Liver (tissue), 9 donors: ENCODE results near the gene C7orf50.

DNA sequence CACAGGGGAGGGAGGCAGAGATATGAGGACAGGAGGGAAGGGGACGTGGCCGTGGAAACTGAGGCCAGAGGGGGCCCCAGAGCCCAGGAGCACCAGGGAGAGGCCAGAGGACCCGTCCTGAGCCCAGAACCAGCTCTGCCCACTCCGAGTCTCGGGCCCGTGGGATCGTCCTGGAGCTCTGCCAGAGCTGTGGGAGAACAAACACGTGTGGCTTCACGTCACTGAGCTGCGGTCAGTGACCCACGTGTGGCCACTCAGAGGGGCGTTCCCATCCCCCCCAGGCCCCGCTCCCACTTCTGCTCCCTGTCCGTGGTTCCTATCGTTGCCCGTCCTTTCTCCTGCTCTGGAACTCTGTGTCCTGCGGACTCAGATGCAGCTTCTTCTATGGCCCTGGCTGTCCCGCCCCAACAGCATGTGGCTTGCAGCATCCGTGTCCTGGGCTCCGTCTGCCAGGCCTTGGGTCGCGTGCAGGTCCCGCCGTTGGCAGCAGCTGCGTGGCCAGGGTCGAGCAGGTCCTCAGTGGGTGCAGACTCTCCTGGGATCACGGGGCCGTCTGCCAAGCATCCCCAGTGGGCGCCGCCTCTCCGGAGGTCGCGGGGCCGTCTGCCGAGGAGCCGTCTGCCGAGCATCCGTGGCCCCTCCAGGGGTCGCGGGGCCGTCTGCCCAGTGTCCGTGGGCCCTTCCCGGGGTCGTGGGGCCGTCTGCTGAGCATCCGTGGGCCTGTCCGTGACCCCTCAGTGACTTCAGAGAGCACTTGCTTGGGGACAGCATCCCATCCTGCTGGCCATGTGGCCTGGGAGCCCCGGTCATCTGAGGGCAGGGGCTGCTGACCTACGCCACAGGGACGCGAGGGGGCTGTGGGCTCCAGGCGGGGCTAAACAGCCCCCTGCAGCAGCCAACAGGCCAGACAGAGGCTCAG is 31.2 kb downstream of the GET4 start:
- PRO-cap, 5 experiments, result peak in 3 of 5 experiments; most common plus-strand start position 427 of the sequence (in 1); most common minus-strand start position 131 of the sequence (in 2)
- RAMPAGE, long total RNA, 2 experiments, result no peak in any of the 2 experiments
- RRBS, result 71% methylated on average over 14 of the region's 52 CpGs

DNA sequence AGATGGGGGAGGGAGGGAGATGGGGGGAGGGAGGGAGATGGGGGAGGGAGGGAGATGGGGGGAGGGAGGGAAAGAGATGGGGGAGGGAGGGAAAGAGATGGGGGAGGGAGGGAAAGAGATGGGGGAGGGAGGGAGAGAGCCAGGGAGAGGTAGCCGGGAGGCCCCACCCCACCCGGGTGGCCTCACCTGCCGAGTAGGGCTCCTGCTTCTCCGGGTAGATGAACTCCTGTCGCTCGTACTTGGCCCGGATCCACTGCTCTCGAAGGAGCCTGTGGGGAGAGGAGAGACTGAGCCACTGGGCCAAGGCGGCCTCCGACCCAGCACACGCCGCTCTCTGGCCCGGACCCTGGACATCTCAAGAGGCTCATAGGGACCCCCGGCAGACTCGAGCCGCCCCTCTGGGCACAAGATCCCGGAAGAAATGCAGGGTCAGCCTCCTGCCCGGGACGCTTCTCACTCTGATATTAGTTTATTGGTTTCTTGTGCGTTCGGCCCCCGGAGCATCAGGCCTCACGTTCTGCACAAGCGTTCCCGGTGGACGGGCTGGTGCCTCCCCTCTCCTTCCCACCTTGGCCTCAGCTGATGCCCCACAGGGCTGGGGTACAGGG is 34.6 kb downstream of the ADAP1 start:
- PRO-cap, 5 experiments, result no peak in any of the 5 experiments
- RAMPAGE, long total RNA, 2 experiments, result no peak in any of the 2 experiments
- RRBS, result 84% methylated on average over 11 of the region's 26 CpGs

DNA sequence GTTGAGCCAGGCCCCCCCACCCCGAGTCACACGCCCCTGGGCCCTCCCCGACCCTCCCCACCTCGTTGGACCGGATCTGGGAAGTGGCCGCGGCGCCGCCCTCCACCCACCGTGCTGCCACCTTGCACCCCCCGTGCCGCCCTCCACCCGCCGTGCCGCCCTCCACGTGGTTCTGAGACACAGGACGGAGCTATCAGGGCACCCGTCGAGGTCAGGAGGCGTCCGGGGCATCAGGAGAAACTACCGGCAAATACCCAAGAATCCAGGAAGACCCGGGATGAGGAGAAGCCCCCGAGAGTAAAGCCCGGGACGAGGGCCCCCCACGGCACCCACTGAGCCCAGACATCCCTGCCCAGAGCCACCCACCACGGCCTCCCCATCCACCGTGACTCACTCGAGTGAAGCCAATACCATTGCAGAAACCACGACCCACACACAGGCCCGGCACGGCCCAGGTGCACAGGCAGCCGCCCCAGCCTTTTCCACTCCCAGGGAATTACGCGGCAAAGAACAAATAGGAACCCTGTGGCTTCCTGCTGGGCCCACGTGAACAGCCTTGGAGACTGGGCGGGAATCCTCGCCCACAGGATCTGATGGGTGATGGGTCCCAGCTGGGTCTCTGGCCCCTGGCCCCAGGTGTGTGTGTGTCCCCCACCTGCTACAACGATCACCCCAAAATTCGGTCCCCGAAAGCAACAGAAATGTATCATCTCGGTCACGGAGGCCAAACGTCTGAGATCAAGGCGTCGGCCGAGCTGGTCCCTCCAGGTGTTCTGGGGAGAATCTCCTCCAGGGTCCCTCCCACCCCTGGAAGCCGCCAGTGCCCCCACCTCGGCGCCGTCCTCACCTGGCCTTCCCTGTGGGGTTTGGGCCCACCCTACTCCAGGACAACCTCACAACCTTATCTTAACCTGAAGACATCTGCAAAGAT is 33.8 kb downstream of the ADAP1 start:
- PRO-cap, 5 experiments, result no peak in any of the 5 experiments
- RAMPAGE, long total RNA, 2 experiments, result no peak in any of the 2 experiments
- RRBS, result no CpG with 5 or more reads among the region's 52 CpGs

DNA sequence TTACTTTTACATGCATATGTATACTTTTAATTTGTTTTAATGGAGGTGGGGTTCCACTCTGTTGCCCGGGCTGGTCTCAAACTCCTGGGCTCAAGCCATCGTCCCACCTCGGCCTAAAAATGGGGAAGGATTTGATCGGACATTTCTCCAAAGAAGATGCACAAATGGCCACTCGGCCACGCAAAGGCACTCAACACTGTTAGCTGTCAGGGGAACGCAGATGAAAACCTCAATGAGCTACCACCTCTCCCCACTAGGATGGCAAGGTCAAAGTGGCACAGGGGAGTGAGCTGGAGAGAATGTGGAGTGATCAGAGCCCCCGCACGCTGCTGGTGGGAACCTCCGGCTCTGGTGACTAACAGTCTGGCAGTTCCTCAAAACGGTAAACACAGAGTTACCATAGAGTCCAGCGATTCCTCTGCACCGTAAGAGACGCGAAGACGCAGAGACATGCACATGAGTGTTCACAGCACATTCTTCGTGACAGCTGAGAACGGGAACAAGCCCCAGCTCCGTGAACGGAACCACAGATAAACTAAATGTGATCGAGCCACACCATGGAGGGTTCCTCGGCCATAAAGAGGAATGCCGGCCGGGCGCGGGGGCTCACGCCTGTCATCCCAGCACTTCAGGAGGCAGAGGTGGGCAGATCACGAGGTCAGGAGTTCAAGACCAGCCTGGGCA is 25.9 kb downstream of the ADAP1 start:
- PRO-cap, 5 experiments, result peak in 1 of 5 experiments; most common plus-strand start position 472 of the sequence (in 1); most common minus-strand start position 360 of the sequence (in 1)
- RAMPAGE, long total RNA, 2 experiments, result no peak in any of the 2 experiments
- RRBS, result no CpG with 5 or more reads among the region's 28 CpGs

GRCh38 chr7:957380-957851 is 2.9 kb upstream of the ADAP1 start:
- PRO-cap, 5 experiments, result no peak in any of the 5 experiments
- RAMPAGE, long total RNA, 2 experiments, result no peak in any of the 2 experiments
- RRBS, result 49% methylated on average over 2 of the region's 18 CpGs

DNA sequence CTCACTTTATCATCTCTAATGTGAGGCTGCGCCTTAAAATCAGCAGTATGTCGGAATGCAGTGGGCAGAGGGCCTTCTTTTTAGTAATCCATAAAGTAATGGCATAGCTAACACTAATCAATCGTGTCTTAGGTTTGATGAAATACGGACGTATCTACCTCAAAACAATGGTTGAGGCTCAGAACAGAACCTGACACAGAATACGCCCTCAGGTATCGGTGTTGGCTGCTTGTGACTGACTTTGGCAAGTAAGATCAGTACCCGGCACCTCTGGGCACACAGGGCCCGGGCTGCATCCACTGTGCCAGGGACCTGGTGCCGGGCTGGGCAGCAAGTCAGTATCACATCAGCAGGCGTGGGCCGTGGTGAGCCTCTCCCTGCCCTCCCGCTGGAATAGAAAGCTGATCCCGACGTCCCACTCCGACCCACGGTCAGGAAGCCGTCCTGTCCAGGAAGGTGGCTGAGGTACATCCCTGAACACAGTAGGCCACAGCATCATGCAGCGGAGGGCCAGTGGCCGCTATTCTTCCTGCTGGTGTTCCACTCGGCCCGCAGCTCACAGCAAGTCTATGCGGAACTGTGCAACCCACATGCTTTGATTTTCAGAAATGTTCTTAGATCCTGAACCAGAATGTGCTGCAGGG is 937 bp upstream of the GPR146 start:
- PRO-cap, 5 experiments, result peak in 1 of 5 experiments; most common plus-strand start position 404 of the sequence (in 1); most common minus-strand start position 301 of the sequence (in 1)
- RAMPAGE, long total RNA, 2 experiments, result no peak in any of the 2 experiments
- RRBS, result no CpG with 5 or more reads among the region's 23 CpGs

GRCh38 chr7:1053906-1054846 is 9.8 kb downstream of the GPR146 start:
- PRO-cap, 5 experiments, result no peak in any of the 5 experiments
- RAMPAGE, long total RNA, 2 experiments, result no peak in any of the 2 experiments
- RRBS, result no CpG with 5 or more reads among the region's 43 CpGs

GRCh38 chr7:1055544-1056610 is 11.5 kb downstream of the GPR146 start:
- PRO-cap, 5 experiments, result no peak in any of the 5 experiments
- RAMPAGE, long total RNA, 2 experiments, result no peak in any of the 2 experiments
- RRBS, result 45% methylated on average over 9 of the region's 40 CpGs

DNA sequence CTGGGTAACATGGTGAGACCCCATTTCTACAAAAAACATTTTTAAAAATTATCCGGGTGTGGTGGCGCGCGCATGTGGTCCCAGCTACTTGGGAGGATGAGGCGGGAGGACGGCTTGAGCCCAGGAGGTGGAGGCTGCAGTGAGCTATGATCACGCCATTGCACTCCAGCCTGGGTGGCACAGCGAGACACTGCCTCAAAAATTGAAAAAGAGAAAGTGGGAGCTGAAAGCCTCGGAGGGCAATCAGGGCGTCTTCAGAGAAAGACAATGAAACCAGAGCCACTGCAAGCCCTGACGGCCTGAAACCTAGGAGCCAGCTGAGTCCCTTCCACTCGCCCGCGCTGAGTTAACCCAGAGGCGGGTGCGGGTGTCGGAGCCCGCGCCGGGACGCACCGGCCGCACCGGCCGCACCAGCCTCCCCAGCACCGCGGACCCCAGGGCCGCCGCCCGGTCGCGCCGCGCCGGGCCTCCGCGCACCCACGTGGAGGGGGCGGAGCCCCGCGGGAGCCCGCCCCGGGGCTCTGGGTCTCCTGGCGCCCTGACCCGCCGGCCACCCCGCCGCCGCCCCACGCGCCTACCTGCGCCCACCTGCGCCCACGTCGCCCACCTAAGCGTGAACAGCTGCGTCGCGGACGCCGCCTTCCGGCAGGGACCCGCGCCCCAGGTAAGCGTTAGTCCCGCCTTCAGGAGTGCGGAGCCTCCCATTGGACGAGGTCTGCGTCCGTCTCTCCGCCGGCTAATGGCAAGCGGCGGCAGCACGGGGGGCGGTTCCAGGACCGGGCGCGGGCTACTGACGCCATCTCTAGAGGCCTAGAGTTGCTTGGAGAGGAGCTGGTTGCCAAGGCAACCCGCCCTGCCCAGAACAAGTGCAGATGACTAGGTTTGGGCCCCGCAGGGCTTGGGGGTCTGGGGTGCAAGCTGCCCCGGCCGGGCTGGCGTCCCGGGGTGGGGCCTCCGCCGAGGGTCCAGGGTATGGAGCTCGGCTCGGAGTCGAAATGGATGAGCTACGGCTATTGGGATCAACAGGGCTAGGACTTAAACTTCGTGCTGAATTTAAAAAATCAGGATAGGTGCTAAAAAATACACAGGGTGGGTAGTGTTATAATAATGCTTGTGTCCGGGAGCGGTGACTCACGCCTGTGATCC is at the start of gene C7orf50:
C7orf50 (minus strand) TSS at position 637 of the 1,146 bp plus-strand sequence.
- PRO-cap, 5 experiments, result peak in 5 of 5 experiments; most common plus-strand start position 799 of the sequence (in 1); most common minus-strand start position 470 of the sequence (in 4)
- RAMPAGE, long total RNA, 2 experiments, result start-site peak on the minus strand in 1 of 2 experiments, centred at position 635 of the sequence, 283 reads per replicate
- RRBS, result 2% methylated on average over 43 of the region's 96 CpGs

DNA sequence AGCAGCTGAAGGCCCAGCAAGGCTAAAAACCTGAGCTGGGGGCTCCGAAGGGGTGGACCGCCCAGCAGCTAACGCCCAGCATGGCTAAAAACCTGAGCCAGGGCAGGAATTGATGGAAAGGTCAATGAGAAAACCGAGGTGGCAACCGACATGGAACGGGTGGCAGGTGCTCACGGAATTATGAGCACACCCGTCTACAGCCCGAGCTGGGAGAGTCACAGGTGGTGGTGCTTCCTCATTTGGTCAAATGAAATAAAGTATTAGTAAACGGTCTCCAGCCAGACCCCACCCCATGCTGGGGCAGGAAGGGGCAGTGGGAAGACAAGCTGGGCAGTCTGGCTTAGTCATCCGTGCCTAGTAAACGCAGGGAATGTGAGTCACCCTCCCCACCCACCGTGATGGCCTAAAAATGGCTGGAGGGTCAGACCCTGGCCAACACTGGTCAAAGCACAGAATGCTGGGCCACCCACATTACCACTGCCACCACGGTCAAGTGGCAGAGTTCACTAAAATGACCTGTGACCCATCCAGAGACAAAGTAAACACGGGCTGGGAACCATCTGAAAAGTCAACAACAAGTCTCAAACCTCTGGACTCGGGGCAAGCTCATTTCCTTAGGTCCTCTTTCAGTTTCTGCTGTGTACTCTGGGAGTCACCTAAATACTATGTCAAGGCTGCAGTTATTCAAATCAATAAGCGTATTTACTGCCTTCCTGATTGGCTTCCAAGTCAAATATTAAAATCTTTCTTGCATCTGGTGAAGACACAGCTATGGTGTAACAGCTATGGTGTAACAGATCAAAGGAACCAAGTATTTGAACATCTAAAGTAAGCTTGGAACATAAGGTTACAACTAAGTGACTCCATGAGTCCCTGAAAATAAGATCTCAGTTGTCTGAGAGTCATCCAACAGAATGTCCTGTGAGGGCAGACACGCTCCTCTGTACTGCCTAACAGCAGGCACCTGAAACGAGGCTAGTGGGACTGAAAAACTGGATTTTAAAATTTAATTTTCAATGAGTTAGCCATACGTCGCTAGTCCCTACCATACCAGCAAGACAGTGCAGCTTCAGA is 3.1 kb downstream of the ZFAND2A start:
- PRO-cap, 5 experiments, result peak in 5 of 5 experiments; most common plus-strand start position 909 of the sequence (in 3); most common minus-strand start position 633 of the sequence (in 2)
- RAMPAGE, long total RNA, 2 experiments, result no peak in any of the 2 experiments
- RRBS, result no CpG with 5 or more reads among the region's 21 CpGs

DNA sequence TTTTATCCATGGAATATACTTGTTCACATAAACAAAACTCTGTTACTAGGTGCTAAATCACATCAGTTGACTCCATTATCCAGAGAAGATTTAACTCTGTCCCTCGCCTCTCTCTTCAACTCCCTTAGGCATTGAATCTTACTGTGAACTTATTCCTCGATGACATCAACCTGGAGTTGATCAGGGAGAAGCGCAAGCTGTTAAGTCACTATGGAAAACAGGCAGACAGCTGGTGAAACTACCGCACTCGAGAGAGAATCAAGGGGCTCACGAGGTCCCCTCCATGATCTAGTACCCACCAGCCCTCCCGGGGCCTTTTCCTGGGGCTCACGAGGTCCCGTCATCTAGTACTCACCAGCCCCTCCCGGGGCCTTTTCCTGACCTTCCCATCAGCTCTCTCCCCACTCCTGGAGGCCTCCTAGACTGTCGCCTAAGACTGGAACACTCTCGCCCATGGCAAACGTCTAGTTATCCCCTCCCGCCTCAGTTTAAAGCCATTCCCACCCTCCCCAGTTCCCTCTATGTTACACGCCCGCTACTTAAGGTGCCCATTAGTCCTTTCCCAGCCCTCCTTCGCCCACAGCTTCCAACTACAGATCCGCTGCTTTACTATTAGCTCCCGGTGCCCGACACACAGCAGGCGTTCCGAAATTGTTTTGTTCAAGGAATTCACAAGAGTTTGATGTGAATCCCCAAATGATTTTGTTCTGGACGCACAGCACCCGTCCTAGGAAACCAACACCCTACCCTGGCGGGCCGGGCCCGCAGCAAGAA is 1.2 kb downstream of the ZFAND2A start:
- PRO-cap, 5 experiments, result peak in 1 of 5 experiments; most common plus-strand start position 211 of the sequence (in 1); most common minus-strand start position 119 of the sequence (in 1)
- RAMPAGE, long total RNA, 2 experiments, result no peak in any of the 2 experiments
- RRBS, result 18% methylated on average over 6 of the region's 27 CpGs

DNA sequence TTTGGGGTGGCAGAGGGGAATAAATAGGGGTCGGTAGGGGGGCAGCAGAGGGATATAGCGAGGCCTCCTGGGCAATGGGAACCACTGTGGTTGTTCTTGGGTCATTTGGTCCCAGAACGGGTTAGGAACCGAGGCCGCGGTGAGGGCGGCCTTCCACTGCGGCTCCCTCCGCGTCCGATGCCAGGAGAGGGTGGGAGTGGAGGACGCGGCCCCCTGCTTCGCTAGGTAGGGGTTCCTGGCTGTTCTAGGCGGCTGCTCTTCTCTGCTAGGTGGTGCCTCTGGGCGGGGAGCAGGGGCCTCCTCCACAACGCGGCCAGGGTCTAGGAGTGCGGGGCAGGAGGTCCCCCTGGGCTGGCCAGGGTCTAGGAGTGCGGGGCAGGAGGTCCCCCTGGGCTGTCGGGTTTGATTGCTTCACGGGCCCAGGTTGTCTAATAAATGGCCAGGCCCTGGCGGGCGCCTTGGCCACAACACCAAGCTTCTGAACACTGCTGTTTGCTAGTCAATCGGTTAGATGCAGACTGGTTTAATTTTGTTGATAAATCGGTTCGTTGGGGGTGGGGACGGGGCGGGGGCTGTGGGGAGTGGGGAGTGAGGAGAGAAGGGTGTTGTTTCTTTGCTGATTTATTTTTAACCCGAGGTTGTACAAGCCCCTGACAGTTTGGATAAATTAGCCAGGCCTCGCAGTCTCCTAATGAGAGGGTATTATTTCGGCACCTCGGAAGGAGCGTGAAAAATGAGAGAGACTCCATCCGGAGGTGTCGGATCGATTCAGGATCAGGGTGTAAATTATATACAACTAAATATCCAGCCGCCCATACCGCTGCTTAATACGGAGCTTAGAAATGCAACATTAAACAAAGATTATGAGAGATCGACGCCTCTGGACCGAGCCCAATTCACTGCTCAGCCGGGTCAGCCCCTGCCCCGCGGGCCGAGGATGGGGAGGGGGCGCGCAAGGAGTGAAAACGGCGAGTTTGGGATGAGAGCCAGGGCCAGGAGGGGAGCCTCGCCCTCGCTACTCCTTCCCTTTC is 7.7 kb downstream of the UNCX start:
- PRO-cap, 5 experiments, result no peak in any of the 5 experiments
- RAMPAGE, long total RNA, 2 experiments, result no peak in any of the 2 experiments
- RRBS, result no CpG with 5 or more reads among the region's 53 CpGs

DNA sequence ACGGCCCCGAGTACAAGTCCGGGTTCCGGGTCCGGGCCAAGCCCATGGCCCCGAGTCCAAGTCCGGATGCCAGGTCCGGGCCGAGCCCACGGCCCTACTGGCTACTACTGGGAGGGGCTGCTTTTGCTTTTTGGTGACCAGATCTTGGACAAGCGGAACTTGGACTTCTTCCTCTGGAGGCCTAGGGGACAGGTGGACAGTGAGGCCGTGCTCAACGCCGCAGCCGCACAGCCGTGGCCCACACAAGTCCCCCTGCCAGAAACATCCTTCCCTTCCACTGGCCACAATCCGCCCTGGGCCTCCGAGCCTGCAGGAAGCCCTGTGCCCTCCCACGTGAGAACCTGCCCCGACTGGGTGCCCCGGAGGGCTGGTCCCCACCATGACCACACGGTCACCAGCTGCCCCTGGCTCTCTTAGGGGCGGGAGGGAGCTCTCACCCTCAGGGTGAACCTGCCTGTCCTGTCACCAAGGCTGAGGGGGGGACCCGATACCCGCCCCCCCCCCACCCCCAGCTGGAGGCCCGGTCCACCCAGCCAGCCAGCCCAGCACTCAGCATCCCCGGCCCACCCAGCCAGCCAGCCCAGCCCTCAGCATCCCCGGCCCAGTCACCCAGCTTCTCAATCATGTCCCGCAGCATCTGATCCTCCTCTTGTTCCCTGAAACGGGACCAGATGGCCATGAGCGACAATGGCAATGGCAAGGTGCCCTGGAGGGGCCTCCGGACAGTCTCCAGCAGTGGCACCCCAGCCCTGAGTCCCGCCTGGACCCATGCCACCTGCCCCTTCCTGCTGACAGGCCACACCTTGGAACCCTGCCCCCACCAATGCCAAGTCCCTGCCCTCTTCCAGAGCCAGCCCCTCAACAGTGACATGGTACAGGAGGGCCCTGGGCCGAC is 24.5 kb downstream of the MICALL2 start:
- PRO-cap, 5 experiments, result no peak in any of the 5 experiments
- RAMPAGE, long total RNA, 2 experiments, result no peak in any of the 2 experiments
- RRBS, result 100% methylated on average over 1 of the region's 34 CpGs

GRCh38 chr7:1442098-1442685 is 17.1 kb downstream of the MICALL2 start:
- PRO-cap, 5 experiments, result no peak in any of the 5 experiments
- RAMPAGE, long total RNA, 2 experiments, result no peak in any of the 2 experiments
- RRBS, result 89% methylated on average over 7 of the region's 28 CpGs

DNA sequence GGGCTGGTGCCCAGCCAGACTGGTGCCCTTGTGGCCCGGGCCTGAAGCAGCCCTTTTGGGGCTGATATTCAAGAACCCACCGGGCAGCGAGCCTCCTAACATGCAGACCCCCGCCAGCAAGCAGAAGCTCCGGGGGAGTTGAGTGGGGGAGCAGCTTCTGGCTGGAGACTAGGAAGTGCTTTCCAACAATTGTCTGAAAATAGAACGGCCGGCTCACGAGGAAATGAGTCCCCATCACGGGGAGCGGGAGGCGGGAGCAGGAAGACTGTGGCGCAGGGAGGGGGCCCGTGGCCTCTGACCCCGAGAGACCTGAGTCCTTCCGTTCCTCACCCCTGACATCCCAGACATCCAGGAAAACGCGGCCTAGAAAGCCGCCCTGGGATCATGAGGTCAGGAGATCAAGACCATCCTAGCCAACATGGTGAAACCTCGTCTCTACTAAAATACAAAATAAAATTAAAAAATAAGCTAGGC is 9.6 kb upstream of the INTS1 start:
- PRO-cap, 5 experiments, result no peak in any of the 5 experiments
- RAMPAGE, long total RNA, 2 experiments, result no peak in any of the 2 experiments
- RRBS, result 47% methylated on average over 6 of the region's 19 CpGs

GRCh38 chr7:1532124-1533030 is 1.9 kb downstream of the MAFK start:
- PRO-cap, 5 experiments, result peak in 5 of 5 experiments; most common minus-strand start chr7:1532806 (in 5)
- RAMPAGE, long total RNA, 2 experiments, result no peak in any of the 2 experiments
- RRBS, result 2% methylated on average over 6 of the region's 34 CpGs

DNA sequence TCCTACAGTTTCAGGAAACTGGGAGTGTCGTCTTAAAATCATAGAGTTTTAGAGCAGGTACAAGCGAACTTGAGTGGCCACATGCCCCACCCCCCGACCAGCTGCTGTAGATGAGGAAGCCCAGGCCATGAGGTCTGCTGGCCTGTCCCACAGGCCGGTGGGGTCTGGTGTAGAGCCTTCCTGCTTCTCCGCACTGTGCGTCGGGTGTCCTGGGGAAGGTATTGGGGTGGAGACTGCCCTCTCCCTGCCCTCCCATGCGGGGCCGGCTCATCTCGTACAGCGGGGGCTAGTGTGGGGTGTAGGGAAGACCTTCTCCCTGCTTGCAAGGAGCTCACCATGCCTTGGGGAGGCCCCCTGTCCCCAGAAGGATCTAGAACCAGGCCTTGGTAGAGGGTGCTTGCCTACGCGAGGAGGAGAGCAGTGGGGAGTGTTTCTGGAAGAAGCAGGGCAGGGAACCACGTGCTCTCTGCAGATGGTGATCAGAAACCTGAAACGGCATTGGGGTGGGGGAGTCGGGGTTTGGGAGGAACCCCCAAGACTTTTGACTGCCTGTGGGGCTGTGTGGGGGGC is 2.6 kb downstream of the MAFK start:
- PRO-cap, 5 experiments, result peak in 4 of 5 experiments; most common plus-strand start position 35 of the sequence (in 2)
- RAMPAGE, long total RNA, 2 experiments, result no peak in any of the 2 experiments
- RRBS, result no CpG with 5 or more reads among the region's 16 CpGs

DNA sequence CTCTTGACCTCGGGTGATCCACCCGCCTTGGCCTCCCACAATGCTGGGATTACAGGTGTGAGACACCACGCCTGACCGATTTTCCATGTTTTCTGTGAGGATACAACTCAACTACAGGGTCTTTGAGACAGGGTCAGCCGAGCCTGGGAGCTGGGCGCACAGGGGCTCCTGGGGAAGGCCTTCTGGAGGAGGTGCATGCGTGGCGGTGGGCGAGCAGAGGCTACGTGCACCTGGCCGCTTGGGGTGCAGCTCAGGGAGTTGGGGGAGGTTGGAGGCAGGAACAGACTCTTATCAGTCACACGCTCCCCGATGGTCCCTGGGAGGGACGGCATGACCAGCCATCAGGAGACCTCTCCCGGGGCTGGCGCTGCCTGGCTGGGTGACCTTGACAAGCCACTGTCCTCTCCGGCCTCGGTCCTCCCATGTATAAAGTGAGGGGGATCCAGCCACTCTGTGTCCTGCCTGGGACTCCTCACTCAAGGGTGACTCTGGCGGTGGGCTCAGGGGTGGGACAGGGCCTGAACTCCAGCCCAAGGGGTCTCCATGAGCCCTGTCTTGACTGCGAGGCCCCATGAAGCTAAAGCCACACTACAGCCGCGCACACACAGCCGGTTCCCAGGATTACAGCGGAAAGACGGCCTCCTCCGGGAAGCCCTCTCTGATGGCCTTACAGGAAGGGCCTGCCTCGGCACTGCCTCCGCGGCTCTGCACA is 2.5 kb downstream of the TMEM184A start:
- PRO-cap, 5 experiments, result no peak in any of the 5 experiments
- RAMPAGE, long total RNA, 2 experiments, result no peak in any of the 2 experiments
- RRBS, result 78% methylated on average over 3 of the region's 29 CpGs

DNA sequence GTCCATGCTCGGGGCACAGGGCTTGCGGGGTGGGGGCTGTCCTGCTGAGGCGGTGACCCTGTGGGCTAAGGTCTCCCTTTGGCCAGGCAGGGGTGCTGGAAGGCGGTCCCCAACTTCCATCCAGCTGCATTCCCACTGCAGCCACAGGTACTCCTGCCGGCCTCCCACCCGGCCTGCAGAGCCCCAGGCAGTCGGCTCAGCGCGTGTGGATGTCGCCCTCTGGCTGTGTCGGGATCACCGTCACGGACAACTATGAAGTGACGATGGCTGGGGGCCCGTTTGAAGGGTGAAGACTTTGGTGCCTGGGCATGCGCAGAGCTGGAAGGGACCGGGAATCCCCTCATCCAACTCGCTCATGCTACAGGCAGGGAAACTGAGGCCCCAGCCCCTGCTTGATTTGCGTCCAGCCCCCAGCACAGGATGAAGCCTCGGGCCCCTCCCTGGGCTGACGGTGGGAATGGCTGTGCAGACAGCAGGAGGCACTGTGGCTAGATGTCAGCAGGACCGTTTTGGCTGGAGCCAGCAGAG is 2.3 kb upstream of the TMEM184A start:
- PRO-cap, 5 experiments, result no peak in any of the 5 experiments
- RAMPAGE, long total RNA, 2 experiments, result no peak in any of the 2 experiments
- RRBS, result no CpG with 5 or more reads among the region's 22 CpGs

- PRO-cap, 5 experiments, result no peak in any of the 5 experiments
- RAMPAGE, long total RNA, 2 experiments, result no peak in any of the 2 experiments
- RRBS, result no CpG with 5 or more reads among the region's 26 CpGs
Measured at GRCh38 chr7:1558724-1559393, 2.9 kb upstream of the TMEM184A start.